GM19240 (cell line): ENCODE measurements around the gene C4orf51.

GRCh38 chr4:143100600-143100848, 84.2 kb upstream of the USP38 start:
- RRBS, result no CpG with 5 or more reads among the region's 9 CpGs

DNA sequence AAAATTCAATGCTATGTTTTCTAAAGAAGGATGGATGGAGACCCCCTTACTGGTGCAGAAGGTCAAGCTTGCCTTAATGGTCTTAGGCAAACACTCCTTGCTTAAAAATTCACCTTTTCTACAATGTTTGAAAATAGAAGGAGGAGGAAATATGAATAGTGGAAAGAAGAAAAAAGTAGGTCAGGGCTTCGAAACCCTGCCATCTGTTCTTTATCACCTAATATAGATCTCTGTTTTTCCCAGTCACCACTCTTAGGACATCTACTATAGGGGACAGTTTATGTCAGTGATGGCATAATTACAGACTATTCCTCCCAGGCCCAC, 39.7 kb upstream of the GAB1 start:
- RRBS, result no CpG with 5 or more reads among the region's 1 CpG

DNA sequence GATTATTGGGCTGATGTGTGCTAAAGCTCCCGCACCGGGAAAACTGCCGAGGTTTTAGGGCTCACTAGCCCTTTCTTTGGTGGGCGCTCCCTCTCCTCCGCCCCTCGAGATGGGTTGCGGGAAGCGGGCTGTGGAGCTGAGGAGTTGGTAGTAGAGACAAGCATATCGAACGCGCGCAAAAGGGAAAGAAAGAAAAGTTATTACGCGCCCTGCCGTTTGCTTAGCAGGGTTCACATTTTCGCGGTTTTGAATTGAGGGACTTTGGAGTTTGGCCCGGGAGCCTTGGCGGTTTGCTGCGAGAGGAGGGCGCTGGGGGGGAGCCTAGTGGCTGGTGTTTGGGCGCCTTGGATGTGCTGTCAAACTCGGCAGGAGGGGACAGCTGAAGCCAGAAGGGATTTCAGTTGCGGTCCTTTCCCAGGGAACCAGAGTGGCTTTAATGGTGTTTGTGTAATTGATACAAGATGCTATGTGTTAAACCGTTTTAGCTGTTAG, 996 bp downstream of the GAB1 start:
- RRBS, result no CpG with 5 or more reads among the region's 25 CpGs

DNA sequence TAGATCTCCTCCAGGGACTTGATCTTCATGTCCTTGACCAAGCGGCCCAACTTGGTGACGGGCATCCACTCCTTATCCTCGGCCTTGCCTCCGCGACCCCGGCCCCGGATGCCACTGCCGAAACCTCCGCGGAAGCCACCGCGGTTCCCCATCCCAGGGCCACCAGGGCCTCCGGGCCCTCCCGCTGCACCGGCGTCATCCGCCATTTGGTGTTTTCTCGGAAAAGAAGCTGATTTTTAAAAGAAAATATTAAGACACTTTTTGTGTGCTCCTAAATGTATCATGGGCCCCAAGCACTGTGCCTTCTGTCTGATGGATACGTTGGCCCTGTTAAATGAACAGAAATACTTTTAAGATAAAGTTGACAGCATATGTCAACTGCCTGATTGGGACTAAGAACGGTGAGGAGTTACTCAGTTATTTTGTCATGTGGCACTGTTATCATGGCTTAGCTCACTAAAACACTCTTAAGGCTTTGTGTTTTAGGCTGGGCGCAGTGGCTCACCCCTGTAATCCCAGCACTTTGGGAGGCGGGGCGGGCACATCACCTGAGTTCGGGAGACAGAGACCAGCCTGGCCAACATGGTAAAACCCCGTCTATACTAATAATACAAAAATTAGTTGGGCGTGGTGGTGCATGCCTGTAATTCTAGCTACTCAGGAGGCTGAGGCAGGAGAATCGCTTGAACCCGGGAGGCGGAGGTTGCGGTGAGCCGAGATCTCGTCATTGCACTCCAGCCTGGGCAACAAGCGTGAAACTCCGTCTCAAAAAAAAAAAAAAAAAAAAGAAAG, 13.4 kb downstream of the GAB1 start:
- RRBS, result no CpG with 5 or more reads among the region's 34 CpGs

DNA sequence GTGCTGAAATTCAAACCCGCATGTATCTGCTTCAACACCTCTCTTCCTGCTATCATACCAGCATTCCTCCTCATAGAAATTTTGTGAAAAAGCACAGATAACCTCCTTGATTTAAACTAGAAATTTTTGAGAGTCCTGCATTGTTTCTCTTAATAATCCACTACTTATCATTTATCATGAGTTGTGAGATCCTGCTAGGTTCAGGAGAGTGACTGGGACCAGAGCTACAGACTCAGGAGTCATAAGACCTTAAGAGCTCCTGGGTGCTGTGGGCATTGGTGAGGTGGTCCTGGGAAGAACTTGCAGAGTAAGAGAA, 26.4 kb downstream of the GAB1 start:
- RRBS, result no CpG with 5 or more reads among the region's 1 CpG

DNA sequence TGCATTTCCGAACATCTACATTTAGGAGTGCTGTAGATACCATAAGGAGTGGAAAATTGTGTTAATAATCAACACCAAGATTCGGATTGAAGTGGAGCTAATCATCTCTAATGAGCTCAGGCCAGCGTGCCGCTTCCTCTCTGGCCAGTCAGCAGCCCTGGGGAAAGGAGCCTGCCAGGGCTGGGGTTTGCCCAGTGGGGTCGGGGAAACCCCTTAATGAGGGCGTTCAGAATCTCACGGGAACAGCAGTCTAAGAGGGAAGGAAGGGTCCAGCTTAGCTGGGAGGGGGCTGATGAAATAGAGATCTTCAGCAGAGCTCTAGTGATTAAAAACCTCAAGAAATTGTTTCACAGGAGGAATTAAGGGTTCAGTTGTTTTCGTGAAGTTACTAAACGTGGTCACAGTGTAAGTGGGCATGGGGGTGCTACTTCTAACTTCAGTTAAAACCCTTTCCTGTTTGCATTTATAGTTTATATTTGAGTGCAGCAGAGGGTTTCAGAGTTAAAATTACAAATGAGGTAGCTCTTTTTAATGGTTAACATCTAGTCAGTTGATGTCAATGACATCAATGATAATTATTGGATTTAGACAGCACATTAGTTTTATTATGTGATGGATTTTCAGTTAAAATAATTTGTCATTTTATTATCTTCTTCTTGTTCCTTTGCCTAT, 81.4 kb downstream of the GAB1 start:
- RRBS, result no CpG with 5 or more reads among the region's 9 CpGs

- RRBS, result 3% methylated on average over 4 of the region's 57 CpGs
Observed at GRCh38 chr4:143558970-143559783, 45.7 kb downstream of the SMARCA5 start.

- RRBS, result no CpG with 5 or more reads among the region's 9 CpGs
Observed at GRCh38 chr4:145137350-145138391, 39.6 kb downstream of the ABCE1 start.

- RRBS, result no CpG with 5 or more reads among the region's 6 CpGs
Observed at GRCh38 chr4:145679927-145680803, at the start of gene C4orf51. Gene C4orf51, plus strand, starts transcription at chr4:145680146.

- RRBS, result no CpG with 5 or more reads among the region's 7 CpGs
Observed at GRCh38 chr4:145736292-145736853, 56.4 kb downstream of the C4orf51 start.

GRCh38 chr4:147680825-147681368, 3.1 kb downstream of the PRMT9 start:
- RRBS, result no CpG with 5 or more reads among the region's 2 CpGs

GRCh38 chr4:147684425-147684925, 512 bp upstream of the PRMT9 start:
- RRBS, result no CpG with 5 or more reads among the region's 12 CpGs

DNA sequence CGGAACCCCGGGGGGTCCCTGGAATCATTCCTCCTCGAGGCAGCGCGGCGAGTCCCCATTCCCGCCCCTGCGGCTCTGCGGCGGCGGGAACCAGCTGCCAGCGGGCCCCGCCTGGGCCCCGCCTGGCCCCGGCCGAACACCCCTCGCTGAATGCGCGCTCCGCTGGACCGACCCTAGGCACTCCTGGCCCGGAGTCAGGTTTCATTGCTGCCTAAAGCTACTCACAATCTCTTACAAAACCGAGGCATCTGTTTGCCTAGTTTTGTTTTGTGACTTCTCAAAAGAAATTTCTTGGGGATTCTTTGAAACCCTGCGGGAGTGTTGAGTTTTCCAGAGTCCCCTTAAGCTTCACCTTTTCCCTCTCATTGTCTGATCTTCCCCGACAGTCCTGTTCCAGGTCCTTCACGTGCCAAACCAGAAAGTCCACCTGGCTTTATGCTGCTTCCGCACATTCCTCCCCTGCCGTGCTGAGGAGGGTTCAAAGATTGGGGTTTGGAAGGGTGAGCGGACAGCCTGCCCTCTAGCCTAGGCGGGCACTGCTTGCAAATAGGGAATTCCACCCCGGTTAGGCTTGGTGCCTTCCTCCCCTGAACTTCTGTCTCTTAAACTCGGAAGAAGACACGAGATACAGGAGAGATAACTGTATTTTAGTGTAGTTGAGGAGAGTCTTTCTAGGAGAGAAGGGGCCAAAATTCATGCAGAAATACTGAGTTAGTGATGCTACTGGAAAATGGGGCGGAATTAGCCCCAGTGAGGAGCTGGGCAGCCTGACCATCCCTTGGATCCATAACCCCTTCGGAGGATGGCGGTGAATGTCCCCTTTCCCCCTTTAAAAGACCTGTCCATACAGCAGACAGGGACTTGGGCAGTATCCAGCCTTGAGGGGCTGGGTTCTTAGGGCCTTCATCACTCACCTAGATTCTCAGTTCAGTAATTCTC, 979 bp downstream of the ARHGAP10 start:
- RRBS, result 1% methylated on average over 8 of the region's 36 CpGs

GRCh38 chr4:147830806-147831479, 99.1 kb downstream of the ARHGAP10 start:
- RRBS, result no CpG with 5 or more reads among the region's 4 CpGs

DNA sequence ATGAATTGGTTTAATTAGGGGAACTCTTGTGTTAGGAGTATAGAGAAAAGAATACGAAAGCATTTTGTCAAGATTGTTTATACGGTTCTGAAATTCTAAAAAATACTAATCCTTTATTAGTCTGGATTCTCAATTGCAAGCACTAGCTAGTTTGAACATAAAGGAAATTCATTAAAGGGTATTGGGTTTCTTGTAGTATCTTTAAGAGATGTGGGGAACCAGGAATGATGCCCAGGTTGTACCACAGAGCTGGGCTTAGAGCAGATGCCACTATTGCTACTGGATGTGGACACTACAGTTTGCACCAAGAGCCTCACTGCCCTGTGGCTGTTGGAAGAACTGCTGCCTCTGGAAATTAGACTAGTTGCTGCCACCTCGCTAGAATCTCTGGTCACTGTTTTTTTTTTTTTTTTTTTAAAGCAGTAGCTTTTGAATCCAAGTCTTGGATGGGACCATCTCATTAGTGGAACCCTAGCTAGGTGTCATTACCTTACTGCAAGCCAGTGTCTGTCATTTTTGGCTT, 105.4 kb downstream of the ARHGAP10 start:
- RRBS, result no CpG with 5 or more reads among the region's 3 CpGs

GRCh38 chr4:147857385-147858166, 125.7 kb downstream of the ARHGAP10 start:
- RRBS, result no CpG with 5 or more reads among the region's 2 CpGs

DNA sequence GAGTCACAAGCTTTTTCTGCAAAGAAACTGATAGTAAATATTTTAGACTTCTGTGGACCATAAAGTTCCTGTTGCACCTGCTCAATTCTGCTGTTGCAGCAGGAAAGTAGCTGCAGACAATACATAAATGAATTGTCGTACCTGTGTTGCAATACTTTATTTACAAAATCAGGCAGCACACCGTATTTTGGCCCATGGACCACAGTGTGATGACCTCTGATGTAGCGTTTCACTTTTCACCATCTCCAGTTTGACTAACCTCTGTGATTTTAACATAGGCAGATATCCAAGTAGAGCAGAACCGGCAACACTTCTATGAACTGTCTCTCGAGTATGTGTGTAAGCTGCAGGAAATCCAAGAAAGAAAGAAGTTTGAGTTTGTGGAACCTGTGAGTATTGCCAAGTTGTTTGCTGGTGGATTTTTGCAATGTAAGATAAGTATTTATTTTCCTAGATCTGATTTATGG, 132.7 kb downstream of the ARHGAP10 start:
- RRBS, result no CpG with 5 or more reads among the region's 5 CpGs

GRCh38 chr4:147881593-147882146, 149.8 kb downstream of the ARHGAP10 start:
- RRBS, result no CpG with 5 or more reads among the region's 5 CpGs

DNA sequence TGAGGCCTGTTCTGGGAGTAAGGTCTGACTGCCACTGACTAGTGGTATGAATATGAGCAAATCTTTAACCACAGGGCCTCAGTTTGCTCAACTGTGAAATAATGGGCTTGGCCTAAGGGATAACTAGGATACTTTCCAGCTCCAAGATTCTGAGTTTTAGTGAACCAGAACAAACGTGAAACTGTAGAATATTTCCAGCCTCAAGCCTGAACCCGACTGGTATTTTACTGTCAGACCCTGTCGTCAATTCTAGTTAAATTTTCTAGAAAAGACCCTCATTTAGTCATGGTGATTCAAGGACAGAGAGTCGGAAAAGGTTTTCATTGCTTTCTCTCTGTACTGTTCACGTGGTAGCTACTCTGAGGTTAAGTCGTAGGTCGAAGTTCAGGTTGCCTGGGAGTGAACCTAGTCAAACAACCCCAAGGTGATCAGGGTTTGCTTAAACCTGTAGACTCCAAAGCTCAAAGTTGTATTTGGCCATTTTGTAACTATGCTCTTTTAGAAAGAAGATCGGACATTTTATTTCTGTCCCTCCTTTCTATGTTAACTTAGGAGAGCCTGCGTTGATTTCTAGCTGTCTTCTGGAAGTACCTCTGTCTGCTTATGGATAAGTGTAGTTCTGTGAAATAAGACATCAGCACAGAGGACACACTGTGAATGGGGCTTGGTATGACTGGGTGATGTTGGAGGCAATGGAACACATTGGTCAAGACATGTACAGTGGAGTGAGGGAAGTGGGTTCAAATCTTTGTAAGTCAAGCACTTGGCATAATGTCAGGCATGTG, 283.6 kb downstream of the ARHGAP10 start:
- RRBS, result no CpG with 5 or more reads among the region's 9 CpGs

- RRBS, result no CpG with 5 or more reads among the region's 1 CpG
Observed at GRCh38 chr4:148052463-148053071, 320.7 kb downstream of the ARHGAP10 start.